PFSK-1 (cell line): ENCODE measurements around a stretch of chr11.

DNA sequence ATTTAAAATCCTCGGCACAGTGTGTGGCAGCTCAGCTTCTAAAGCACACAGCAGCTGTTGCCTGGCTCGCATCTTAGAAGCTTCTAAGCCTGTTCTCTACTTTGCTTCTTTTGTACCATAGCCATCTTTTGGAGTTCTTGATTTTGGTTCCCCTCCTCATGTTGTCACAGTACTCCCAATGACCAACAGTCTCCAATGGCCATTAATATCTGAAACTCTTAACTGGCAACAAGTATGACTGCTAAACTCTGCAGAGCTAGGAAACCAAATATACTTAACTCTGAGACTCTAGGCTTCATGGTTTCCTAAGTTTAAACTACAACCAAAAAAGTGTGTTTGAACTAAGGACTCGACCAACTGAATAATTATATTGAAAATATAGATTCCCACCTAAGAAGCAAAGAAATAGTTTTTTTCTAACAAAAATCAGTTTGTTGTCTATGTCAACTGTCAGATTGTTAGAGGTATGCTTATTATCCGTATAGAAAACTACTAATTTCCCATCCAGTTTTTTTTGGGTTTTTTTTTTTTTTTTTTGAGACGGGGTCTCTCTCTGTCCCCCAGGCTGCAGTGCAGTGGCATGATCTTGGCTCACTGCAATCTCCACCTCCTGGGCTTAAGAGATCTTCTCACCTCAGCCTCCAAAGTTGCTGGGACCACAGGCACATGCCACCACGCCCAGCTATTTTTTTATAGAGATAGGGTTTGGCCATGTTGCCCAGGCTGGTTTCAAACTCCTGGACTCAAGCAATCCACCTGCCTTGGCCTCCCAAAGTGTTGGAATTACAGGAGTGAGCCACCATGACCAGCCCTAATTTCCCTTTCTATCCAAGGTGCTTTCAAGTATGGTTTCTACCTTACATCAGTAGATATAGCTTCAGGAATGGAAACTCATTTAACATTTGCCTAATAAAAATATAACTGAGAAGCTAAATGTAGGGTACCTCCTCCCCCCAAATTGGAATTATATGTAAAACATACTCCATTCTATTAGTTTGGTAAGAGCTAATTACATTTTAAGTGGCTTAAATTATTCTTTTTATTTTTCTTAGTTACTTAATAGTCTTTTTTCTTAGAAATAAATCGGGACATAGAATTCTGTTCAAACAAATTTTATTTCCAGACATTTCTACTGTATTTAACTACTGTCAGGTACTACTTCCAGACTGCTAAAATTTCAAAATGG is 28.3 kb downstream of the CHKA start:
- RRBS, result no CpG with 5 or more reads among the region's 7 CpGs

GRCh38 chr11:68127950-68129149 is 7.2 kb upstream of the CHKA start:
- RRBS, result 84% methylated on average over 11 of the region's 60 CpGs

DNA sequence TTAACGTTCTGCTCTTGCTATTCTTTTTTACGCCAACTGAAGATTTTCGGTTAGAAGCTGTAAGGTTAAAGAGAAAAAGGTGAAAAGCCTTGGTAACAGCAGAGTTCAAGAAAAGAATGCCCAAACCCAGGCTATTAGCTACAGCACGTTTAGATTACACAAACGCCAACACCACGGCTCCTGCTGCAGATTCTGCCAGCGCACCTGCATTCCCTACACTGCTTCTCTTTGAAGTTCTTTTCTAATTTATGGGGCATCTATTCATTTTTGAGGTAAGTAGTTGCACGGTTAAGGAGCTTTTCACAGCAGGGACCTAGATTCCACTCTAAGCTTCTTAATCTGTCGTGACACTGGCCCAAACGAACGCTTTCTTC is 37.9 kb upstream of the CHKA start:
- RRBS, result no CpG with 5 or more reads among the region's 11 CpGs

DNA sequence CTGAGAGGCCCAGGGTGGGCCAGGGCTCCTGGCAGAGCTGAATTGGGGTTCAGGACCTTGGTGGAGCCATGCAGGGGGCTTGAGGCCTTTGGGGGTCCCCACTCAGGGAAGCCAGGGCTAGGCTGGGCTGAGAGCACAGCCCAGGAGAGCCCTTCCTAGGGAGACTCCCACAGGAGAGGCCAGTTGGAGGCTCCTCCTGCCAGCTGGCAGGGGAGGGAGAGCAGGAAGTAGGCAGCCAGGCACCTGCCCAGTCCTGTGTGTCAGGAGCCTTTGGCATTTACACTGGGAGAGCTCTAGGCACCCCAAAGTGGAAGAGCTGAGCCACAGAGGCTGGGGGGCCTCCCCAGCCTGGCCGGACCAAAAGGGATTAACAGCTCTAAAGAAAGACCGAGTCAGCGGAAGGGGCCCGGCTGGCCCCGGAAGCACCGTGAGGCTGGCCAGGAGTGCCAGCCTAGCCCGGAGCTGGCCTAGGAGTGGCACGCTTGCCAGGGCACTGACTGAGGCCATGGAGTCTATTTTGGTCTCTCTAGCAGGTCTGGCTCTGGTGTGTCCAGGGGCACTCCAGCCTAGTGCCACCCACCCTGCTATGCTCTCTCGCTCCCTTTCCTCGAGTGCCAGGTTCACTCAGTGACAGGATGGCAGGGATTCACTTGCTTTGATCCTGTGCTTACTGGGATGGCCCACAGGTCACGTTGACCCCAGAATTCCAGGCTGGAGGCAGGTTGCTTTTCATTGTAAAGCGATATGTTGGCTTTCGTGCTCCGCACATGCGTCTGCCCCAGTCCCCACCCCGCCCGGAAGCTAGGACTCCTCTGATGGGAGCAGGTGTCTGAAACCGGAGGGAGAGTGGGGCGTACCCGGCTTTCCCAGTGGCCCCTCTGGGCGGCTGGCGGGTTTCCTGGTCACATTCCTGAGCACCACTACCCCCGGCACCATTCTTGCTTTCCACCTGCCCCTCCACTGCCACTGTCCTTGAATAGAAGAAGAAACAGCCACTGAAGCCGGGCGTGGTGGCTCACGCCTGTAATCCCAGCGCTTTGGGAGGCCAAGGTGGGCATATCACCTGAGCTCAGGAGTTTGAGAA is 3.3 kb upstream of the KMT5B start:
- RRBS, result 65% methylated on average over 8 of the region's 27 CpGs

DNA sequence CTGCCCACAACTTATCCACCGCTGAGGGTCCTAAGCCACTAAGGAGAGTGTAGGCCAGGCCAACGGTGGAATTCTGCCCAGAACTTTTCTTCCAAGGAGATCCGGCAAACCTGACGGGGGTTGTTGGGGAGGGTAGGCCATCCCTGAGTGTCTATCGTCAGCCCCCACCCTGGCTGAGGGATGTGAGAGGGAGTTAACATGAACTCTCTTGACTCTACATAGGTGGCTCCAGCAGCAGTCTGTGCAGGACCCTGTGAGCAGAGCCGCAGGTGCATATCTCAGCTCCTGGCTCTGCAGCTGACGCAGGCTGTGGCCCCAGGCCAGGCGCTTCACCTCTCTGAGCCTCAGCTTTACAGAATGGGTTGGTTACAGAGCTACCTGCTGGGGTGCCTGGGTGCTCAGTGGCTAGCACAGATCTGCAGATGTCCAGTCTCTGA is 16.1 kb upstream of the LRP5 start:
- RRBS, result no CpG with 5 or more reads among the region's 8 CpGs

DNA sequence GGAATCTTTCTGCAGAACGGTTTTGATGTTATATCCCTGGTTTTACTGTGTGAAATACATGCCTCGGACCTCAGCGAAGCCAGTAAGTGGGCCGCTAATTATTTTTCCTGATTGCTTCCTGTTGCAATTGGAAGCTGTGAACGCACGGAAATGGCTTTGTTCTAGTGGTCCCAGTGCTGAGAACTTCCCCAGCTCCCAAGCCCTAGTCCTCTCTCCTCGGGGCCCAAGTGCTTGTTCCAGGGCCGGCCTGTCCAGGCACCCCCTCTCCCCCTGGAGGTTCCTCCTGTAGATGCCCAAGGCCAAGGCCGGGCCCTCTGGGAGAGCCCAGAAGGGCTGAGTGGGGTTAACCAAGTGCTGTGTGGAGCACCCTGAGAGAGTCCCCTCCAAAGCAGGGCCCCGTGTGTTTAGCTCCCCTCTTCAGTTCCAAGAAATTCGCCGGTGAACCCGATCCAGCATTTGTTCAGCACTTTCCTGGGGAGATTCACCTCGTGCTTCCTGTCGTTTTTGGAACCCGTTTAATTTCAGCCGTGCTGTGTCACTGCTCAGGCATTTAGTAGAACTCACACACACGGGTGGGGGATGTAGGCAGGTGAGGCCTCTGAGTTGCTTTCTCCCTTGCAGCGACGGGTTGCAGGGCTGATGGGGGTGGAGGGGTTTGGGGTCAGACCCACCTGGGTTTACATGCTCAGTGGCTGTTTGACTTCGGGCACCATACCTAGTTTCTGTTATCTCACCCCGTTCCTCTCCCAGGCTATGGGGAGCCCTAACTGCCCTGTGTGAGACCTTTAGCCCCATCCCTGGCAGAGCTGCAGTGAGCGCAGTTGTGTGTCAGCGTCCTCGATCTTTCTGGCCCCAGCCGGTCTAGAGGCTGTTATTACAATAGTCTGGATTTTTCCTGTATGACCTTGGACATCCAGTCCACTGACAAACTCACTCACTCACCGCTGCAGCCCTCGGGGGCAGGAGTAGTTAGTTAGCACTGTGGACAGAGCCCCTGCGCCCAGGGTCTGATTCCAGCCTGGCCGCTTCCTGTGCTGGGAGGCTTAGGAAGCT is 2.4 kb downstream of the LRP5 start:
- RRBS, result 12% methylated on average over 2 of the region's 30 CpGs

DNA sequence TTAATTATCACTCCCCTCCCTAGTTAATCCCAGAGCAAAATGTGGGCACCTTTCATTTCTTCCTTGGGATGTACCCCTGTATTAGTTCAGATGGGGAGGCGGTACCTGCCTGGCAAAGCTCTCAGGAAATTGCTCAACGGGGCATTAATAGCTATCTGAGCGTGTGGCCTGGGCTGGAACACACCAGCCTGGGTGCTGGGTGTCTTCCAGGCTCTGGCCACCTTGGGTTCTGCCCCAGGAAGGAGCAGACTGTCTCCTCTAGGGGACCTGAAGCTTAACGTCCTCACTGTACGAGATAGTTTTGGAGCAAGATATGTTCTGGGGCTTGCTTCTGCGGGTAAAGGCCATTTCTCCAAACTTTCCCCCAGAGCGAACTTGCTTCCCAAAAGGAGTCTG is 9.3 kb downstream of the LRP5 start:
- RRBS, result no CpG with 5 or more reads among the region's 7 CpGs

DNA sequence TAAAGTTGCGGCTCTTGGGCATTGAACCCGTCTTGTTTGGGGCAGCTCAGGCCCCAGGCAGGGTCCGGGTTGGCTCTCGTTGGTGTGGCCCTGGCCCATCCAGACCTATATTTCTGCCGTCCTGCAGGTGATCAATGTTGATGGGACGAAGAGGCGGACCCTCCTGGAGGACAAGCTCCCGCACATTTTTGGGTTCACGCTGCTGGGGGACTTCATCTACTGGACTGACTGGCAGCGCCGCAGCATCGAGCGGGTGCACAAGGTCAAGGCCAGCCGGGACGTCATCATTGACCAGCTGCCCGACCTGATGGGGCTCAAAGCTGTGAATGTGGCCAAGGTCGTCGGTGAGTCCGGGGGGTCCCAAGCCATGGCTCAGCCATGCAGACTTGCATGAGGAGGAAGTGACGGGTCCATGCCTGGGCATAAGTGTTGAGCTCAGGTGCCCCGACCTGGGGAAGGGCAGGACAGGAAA is 57.2 kb upstream of the PPP6R3 start:
- RRBS, result 92% methylated on average over 3 of the region's 21 CpGs

DNA sequence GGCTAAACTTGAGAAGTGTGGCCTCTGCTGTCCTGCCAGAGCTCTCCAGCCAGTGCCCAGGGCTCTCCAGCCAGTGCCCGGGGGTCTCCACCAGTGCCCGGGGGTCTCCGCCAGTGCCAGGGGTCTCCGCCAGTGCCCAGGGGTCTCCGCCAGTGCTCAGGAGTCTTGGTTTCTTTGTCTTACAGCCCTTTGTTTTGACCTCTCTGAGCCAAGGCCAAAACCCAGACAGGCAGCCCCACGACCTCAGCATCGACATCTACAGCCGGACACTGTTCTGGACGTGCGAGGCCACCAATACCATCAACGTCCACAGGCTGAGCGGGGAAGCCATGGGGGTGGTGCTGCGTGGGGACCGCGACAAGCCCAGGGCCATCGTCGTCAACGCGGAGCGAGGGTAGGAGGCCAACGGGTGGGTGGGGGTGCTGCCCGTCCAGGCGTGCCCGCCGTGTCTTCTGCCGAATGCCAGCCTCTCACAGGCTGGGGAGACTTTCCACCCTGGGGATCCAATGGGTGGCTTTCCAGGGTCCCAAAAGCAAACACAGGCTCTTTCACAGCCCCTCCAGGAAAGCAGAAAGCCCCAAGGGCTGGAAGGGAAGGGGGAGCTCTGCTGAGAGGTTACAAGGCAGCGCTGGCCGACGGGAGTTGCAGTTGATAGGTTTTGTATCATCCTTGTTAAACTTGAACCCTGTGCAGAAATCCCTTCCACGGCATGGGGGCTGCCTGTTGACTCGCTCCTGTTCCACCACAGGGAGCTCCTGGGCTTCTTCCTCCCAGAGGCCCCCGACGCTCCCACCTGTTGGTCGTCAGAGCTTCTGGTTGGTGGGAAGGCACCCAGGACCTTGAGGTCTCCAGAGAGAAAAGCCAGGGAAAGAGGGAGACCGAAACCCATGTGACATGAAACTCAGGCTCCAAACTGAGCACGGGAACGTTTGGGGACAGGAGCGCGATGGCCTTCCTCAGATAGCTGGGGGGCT is 37.0 kb upstream of the PPP6R3 start:
- RRBS, result no CpG with 5 or more reads among the region's 39 CpGs

GRCh38 chr11:68448430-68449522 is 11.8 kb upstream of the PPP6R3 start:
- RRBS, result 88% methylated on average over 5 of the region's 46 CpGs

DNA sequence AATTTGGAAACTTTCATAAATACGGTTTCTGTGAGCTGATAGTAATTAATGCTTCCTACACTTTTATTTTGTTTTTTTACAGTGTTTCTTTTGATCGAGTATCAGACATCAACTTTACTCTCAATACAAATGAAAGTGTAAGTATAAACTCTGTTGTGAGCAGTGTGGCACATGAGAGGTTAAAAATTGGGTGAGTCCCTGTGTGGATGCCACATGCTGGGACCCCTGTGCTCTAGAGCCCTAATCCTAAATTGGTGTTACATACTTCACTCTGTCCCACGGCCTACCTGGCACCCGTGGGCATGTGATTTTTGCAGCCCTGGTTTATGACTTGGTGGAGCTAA is 93.8 kb upstream of the GAL start:
- RRBS, result no CpG with 5 or more reads among the region's 4 CpGs

GRCh38 chr11:68614913-68615372 is 69.4 kb upstream of the GAL start:
- RRBS, result no CpG with 5 or more reads among the region's 3 CpGs

DNA sequence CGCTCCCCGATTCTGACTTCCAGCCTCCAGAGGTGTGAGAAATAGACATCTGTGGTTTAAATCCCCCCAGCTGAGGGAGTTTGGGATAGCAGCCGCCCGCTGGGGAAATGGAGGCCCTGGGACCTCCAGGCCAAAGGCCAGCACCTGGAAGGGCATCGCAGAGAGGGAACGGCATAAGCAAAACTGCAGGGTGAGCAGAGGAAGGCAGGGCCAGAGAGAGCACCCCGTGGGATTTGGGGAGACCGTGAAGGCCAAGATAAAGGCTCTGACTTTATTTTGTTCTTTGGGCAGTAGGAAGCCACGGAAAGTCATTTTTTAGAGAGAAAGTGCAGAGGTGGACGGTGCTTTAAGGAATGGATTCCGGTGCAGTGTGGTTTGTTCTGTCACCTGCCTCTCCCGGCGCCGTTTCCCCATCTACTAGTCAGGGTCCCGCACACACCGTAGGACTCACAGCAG is 23.8 kb upstream of the GAL start:
- RRBS, result 83% methylated on average over 1 of the region's 16 CpGs

DNA sequence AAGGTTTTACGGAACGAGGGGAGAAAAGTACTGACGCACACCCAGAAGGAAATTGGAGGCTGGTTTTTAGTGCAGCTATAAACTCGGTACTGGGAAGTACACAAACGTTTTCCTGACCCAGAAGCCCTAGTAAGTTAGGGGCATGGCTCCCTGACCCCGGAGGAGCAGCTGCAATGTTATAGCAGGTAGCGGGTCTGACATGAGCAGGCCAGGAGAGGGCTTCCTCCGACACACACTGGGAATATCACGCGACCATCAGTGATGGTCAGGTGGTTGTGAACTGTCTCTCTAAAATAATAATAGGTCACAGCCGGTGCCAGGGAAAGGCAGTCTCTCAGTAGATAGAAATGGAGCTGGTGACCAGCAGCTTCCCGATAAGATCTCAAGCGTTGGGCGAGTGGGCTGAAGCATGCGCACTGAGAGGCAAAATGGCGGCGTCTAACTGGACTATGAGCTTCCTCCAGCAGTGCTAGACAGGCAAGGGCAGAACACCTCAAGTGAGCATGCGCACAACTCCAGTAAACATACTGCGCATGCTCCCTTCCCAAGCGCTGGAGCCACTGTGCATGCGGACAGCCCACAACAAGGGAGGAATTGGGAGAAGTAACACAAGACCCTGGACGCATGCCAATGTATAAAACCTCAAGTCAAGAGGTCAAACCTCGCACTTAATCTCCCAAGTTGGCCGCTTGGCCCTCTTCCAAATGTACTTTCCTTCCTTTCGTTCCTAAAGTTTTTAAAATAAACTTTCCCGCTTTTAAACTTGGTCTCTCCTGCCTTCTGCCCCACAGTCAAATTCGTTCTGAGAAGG is 22.3 kb upstream of the TESMIN start:
- RRBS, result no CpG with 5 or more reads among the region's 27 CpGs

- RRBS, result no CpG with 5 or more reads among the region's 7 CpGs
Observed at GRCh38 chr11:68811618-68812309, 30.0 kb downstream of the CPT1A start.

- RRBS, result 71% methylated on average over 2 of the region's 10 CpGs
Observed at GRCh38 chr11:68956229-68956524, 24.6 kb downstream of the MRGPRD start.

- RRBS, result no CpG with 5 or more reads among the region's 10 CpGs
Observed at GRCh38 chr11:69018198-69018624, 5.2 kb upstream of the MRGPRF start.

- RRBS, result no CpG with 5 or more reads among the region's 3 CpGs
Observed at GRCh38 chr11:69050134-69050341, 1.3 kb downstream of the TPCN2 start.

GRCh38 chr11:69088661-69089968 is 40.4 kb downstream of the TPCN2 start:
- RRBS, result 45% methylated on average over 2 of the region's 35 CpGs

DNA sequence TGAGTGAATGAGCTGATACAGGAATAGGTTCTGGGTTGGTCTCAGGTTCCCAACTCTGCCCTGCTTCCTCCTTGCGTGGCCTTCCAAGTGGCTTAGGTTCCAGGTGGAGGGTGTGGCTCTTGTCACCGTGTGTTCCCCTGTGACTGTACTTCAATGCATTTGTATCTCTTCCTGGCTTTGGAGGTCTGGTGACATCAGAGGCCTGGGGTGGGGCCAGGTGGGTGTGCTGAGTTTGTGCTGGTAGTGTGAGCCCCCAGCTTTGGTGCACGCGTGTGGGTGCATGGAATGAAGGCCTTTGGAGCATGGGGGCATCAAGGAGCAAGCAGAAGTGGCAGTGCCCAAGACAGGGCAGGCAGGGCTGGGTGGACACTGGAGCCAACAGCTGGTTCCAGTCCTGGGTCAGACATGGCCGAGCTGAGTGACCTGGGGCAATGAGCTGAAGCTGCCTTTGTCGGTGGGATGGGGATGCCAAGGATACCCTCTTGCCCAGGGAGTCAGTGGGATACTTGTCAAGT is 18.2 kb upstream of the SMIM38 start:
- RRBS, result no CpG with 5 or more reads among the region's 6 CpGs